Vagina (tissue), 1 donor: ENCODE data around the genes ZIC2 and METTL21C.

- PRO-cap: no peak
- RAMPAGE, long total RNA: no peak
Observed at GRCh38 chr13:99257239-99257531, 994 bp downstream of the GPR18 start.

GRCh38 chr13:99261458-99262060 is 3.4 kb upstream of the GPR18 start:
- PRO-cap: no peak
- RAMPAGE, long total RNA: no peak

- PRO-cap: no peak
- RAMPAGE, long total RNA: no peak
Observed at GRCh38 chr13:99274832-99275463, 16.8 kb upstream of the GPR18 start.

DNA sequence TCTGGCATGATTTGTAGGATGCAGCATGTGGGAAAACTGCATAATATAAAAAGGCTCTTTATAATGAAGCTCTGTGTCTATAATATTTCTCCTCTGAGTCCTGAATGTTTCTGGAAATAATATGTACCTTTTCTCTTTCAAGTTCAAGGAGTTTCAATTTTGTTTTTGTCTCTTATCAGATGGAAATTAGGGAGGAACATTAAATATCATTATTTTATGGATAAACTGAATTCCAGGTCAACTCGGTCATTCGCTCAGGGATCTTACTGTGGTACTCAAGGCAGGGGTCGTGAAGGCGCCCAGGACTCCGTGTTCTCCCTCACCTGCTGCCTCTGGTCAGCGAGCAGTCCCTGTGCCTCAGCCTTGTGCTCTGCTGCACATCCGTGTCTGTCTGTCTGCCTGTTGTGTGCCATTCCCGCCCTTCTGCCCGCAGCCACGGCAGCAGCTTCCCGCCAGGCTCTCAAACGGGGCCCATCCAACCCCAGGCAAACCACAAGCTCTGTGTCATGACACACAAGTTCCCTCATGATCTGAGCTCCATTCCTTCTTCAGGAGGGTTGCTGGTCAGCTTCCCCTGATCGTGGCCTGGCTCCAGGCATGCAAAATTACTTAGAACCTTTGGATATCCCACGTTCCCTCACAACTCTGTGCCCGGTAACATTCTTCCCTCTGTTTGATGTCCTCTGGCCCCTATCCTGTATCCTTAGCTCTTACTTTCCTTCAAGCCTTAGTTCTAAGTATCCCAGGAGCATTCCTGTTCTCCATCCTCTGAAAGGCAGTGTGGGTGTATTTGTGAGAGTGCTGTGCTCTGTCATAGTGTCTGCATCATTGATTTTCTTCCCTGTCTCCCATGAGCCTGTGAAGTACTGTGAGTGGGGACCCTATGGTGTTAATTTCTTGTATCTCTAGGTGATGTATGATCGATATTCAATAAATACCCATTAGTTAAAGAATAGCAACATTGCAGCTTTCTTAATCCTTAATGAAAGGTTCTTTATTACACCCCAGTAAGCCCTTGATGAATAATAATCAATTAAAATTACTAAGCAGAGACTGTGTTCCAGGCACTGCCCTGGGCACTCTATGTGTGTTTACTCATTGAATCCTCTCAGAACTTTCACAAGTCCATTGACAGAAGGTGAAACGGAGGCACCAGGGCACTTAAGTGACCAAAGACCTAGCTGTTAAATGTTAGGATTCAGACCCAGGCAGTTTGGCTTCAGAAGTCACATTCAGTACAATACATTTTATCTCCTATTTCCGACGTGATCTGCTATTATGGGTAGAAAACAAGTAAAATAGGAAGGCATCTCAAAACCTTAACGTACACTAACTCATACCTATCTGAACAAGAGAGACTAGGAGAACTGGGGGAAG is 3.1 kb downstream of the GPR183 start:
- PRO-cap: unidirectional peak, minus-strand start at position 389 of the sequence
- RAMPAGE, long total RNA: start-site peak on the minus strand centred at position 589 of the sequence, 166 bp wide, 11 reads; start-site peak on the minus strand centred at position 807 of the sequence, 103 bp wide, 5 reads; start-site peak on the minus strand centred at position 973 of the sequence, 86 bp wide, 5 reads

DNA sequence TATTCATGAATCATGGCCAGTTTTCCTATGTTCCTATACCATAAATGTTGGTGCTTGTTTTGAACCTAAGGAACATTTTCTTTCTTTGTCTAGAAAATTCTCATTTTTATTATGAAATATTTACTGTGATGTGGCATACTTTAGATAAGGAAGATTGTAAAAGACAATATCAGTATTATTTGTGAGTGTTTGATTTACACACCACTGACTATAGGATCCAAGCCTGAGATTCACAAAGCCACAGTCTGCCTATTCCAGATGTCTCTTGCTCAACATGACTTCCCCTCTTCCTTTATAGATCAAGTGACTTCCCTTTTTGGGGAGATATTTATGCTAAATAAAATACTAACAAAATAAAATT is 13.4 kb upstream of the GPR183 start:
- PRO-cap: unidirectional peak, minus-strand start at position 267 of the sequence
- RAMPAGE, long total RNA: no peak

DNA sequence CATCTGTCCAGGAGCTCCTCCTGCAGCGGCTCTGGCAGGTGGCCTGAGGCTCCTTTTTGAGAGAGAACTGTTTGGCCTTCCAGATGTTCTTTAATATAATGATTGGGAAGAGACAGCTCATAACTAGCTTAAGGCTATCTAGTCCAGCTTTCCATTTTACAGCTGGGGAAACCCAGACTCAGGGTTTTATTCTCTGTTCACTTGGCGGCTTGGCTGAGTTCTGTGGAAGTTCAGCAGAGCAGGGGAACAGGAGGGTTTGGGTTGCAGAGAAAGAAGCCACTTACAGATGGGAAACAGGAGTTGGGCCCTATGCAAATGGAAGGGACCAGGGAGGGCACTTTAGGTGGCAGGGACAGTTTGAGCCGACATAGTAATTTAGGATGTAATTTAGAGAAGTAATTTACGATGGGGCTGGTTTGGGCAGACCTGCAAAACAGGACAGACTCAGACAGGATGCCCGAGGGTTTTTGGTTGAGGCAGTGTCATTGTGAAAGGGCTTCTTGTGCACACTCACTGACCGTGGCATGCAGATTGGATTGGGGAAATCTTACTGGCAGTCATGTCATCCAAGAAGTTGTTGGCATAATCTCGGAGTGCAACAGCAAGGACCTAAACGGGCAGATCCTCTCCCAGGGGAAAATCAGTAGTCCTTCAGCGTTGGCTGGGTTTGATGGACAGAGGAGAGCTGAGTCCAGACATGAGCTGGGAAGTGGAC is 47.2 kb upstream of the GPR183 start:
- PRO-cap: no peak
- RAMPAGE, long total RNA: start-site peak on the plus strand centred at position 96 of the sequence, 416 bp wide, 30 reads

GRCh38 chr13:99355106-99355486 is 47.9 kb upstream of the GPR183 start:
- PRO-cap: no peak
- RAMPAGE, long total RNA: no peak

DNA sequence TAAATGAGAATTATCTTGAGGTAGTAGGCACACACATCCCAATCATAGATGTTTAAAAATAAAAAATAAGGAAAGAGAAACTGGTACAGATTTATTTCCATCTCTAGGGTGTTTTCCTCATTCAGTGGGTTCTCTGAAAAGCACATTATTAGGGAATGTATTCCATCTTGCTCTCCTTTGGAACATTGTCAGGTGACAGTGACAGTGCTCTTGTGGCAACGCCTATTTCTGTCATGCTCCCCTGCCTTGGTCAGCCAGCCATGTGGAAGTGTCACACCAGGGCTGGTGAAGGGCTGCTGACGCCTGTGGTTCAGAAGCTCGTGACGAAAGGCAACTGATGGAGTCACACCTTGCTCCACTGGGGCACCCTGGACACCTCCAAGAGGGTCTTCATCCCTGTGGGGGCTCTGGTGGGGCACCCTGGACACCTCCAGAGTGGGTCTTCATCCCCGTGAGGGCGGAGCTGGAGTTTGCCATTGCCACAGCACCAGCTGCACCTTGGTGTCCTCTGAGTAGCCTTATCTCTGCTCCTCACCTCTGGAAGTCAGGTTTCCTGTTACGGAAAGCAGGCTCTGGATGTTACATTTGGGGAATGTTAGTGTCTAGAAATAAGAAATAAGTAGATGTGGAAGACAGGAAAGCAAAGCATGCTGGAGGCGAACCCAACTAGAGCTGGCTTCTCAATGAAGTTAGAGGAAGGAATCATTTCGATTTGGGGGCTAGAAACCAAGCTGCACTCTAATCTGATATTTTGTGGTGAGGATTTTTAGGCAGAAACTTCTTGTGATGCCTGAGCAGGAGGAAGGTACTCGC is 69.0 kb upstream of the GPR183 start:
- PRO-cap: no peak
- RAMPAGE, long total RNA: start-site peak on the plus strand centred at position 544 of the sequence, 119 bp wide, 19 reads

GRCh38 chr13:99384391-99384798 is 77.2 kb upstream of the GPR183 start:
- PRO-cap: no peak
- RAMPAGE, long total RNA: no peak

DNA sequence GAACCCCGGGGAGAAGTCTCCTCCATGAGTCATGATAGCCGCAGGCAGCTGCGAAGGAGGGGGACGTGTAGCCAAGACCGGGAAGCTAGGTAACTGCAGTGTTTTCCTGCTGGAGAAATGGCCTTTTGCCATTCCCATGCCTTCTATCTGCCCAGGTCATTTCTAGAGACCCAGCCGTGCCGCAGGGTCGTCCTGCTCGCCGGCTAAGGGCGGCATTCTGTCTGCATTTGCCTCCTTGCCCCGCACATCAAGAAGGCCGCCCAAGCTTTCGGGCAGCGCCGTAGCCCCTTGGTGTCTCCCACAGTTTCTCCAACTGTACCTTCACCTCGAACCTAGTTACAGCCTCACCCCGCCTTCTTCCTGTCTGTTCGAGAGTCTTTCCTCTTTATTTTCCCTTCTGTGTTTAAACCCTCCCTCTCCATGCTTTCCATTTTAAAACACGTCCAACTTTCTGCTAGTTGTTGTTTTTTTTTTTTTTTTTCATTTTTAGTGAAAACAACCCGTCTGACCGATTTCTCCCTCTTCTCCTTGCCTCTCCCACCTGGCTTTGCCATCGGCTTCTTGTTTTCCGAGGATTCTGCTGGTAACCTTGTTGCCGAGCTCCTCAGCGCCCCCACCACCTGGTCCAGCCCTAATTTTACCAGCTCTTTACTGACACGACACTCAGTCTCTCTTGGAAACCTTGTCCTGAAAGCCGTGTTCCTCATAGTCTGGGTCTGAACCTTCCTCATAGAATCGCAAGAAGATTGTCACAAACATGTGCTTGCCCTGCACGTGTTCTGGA is 40.6 kb upstream of the CLYBL start:
- PRO-cap: no peak
- RAMPAGE, long total RNA: no peak

DNA sequence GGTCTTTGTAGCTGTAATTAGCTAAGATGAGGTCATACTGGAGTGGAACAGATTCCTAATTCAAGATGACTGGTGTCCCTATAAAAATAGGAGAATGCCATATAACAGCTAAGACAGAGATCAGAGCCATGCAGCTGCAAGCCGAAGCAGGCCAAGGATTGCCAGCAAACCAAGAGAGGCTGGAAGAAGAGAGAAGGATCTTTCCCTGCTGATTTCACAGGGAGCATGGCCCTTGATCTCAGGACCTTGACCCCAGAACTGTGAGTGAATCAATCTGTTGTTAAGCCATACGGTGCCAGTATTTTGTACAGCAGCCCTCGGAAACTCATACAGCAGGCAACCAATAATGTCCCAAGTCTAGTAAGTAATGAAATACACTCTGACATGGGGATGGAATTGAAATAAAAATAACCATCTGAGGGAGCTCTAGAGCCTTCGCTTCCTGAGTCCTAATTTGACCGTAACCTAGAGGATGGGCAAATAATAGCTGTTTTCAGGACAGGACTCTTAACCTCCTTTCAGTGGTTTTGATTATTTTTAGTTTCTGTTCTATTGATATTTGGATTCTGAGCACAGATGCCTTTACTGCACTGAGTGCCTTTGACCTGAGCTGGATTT is 28.0 kb upstream of the CLYBL start:
- PRO-cap: no peak
- RAMPAGE, long total RNA: no peak

DNA sequence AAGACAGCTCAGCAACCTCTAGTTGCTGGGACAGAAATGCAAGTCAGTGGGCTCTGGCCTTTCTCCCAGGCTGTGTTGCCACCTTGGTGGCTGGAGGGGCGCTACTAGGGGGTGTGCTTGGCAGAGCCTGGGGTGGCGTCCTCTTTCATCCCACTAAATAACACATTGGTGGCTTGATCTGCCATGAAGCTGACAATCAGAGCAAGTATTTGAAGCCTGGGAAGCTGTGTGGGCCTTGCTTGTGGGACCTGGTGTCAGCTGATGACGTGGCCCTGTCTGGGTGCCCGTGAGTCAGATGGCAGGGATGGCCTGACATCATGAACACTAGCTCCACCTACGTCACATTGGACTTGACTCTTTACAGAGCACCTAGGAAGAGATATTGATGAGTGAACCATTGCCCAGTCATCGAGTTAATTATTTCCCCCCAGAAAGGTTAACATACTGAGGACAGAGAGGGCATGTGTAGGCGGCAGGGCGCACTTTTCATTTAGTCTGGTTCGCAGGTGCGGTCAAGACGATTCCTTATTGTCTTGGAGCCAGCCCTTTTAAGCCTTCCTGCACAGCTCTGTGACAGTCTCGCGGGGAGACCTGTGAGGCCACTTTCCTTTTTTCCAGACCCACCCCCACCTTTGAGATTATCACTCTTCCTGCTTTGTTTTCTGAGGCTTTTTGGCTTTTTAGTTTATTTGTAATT is 49.1 kb downstream of the CLYBL start:
- PRO-cap: no peak
- RAMPAGE, long total RNA: start-site peak on the plus strand centred at position 279 of the sequence, 57 bp wide, 7 reads

GRCh38 chr13:99907849-99908607 is 63.5 kb downstream of the ZIC5 start:
- PRO-cap: no peak
- RAMPAGE, long total RNA: no peak

DNA sequence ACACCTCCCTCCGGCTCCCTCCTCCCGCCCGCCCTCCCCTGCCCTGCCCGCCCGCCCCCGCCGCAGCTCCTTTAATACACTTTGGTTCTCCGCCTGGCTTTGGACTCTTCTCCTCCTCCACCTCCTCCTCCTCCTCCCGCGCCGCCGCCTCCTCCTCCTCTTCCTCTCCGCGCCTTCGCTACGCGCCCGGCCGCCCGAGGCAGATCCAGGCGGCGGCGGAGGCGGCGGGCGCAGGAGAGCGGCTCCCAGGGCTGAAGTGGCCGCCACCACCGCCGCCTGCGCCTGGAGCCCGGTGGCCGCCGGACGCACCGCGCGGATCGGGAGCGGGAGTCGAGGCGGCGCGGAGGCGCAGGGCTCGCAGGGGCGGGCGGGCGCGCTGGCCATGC is at the start of gene ZIC2:
Gene ZIC2, plus strand, starts transcription at position 102 of the 386 bp plus-strand sequence.
- PRO-cap: no peak
- RAMPAGE, long total RNA: no peak

GRCh38 chr13:101489759-101490242 is 37.3 kb downstream of the ITGBL1 start:
- PRO-cap: no peak
- RAMPAGE, long total RNA: no peak

DNA sequence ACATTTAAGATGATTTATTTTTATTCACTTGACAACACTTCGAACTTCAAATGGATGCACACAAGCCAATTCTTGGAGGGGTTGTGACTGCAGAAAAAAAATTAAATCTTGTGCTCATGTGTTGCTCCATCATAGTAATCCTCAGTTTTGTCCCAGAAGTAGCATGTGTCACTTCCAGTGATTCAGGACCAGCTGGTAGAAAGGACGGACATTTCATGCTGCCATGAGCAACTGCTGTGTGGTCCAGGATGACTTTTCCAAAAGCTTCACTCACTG is 71.1 kb downstream of the ITGBL1 start:
- PRO-cap: no peak
- RAMPAGE, long total RNA: no peak

DNA sequence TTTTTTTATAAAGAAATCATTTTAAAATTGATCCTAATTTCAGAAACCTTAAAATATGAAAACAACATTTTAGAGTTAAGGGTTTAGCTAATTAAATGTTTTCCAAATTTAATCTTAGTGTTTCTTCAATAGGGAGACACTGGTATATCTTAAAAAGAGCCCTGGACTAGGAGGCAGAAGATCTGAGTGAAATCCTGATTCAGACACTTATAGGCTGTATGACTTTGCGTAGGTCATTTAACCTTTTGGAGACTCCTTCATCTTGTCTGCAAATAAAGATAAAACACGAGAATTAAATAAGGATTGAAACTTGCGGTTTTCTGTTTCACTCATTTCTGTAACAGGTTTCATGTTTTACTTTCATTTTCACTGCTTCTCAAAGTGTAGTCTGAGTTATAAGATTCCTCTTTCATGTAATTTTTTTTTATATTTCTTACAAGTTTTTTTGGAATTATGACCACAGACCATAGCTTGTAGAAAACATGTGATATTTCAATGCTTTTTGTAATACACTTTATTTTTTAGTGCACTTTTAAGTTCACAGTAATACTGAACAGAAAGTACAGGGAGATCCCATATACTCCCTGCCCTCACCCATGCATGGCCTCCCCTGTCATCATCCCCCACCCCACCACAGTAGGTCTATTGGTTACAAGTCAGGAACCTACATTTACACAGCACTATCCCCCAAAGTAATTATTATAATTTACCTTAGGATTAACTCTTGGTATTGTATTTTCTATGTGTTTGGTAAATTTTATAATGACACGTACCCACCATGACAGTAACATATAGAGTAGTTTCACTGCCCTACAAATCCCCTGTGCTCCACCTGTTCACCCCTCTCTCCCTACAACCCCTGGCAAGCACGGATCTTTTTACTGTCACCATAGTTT is 174.6 kb downstream of the ITGBL1 start:
- PRO-cap: no peak
- RAMPAGE, long total RNA: no peak

DNA sequence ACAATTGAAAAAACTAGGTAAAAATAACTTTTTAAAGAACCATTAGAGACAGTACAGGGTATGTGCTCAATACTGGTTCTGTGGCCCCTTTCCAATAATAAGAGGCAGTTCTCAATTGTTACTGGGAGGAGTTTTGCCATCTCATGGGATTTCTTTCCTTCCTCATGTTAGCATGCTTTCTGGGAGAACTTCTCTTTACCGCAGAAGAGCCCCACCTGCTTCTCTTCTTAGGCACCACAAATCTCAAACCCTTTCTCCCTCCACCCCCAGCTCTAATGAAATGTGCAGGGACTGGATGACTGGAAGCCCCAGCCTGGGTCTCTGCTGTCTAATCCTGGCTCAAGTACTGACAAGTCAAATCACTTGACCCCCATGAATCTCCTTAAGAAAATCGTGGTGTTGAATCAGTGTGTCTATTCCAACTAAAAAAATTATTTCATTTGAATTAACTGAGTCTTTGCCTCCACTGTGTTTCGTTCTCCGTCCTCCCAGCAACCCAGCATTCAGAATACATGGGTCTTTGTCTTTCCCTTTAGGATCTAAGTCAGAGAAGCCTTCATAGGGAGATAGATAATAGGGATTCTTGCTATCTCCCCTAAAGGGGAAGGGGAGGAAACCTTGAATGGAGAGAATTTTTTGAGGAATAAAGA is 14.5 kb downstream of the METTL21C start:
- PRO-cap: no peak
- RAMPAGE, long total RNA: no peak

- PRO-cap: no peak
- RAMPAGE, long total RNA: no peak
Observed at GRCh38 chr13:102694925-102695309, at the start of gene METTL21C. METTL21C (minus strand) TSS chr13:102695044.

DNA sequence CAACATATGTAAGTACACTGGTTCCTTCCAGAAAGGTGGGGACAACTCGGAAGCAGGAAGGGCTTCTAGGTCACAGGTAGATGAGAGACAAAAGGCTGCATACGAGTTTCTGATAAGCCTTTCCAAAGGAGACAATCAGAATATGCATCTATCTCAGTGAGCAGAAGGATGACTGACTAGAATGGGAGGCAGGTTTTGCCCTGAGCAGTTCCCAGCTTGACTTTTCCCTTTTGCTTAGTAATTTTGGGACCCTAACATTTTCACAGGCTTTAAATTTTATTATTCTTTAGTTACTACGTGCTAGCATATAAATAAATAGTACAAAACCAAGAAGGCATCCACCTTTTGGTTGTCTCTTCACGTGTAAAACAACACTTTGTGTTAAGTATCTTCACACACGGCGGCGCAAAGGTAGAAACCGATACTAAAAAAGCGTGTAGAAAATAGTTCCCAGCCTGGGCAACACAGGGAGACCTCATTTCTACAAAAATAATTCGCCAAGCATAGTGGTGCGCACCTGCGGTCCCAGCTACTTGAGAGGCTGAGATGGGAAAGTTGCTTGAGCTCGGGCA is 782 bp upstream of the ERCC5 start:
- PRO-cap: no peak
- RAMPAGE, long total RNA: no peak